Spinal cord (tissue), 3 donors: ENCODE data around the genes NAA50 and GRAMD1C.

DNA sequence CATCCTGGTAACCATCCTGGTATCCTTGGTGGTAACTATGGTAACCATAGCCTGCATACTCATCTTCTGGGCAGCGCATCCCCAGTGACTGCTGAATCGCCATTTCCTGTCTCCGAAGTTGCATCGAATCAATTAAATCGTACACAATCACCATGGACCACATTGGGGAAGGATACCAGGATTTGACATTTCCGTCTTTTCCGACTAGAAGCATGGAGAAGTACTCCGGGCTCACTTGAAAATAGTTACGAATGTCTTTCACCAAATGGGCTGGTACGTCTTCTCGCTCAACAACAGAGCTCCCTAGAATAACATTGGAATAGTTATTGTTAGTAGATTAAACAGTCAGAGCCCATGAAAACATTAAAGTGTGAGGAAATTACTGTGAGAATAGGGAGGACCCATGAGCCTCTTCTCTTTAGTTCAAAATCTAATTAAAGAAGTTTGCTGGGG lies 35.5 kb downstream of the CCDC80 start:
- PRO-cap, result no peak
- RAMPAGE, long total RNA, result no peak

GRCh38 chr3:113007962-113008637 lies 11.4 kb downstream of the NEPRO start:
- PRO-cap, result no peak
- RAMPAGE, long total RNA, result no peak

GRCh38 chr3:113157351-113158080 lies 53.8 kb upstream of the BOC start:
- PRO-cap, result no peak
- RAMPAGE, long total RNA, result no peak

DNA sequence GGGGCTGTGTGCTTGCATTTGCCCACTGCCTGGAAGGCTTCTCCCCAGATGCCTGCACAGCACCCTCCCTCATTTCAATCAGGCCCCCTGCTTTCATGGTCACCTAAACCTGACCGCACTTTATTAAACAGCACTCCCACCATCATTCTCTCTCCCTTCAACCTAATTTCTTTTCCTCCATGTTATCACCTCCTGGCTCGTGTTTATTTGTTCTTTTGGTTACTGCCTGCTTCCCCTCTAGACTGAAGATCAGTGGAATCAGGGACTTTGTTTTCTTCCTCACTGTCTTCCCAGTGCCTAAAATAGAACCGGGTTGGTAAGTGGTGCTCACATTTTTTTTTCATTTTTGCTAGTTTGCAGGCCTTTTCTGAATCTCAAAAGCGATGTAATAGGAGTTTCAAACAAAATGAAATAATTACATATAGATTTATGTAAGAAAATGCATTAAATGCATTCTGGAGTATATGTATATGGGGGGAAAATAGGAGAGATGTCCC lies 10.6 kb downstream of the BOC start:
- PRO-cap, result no peak
- RAMPAGE, long total RNA, result no peak

- PRO-cap, result no peak
- RAMPAGE, long total RNA, result no peak
Measured at GRCh38 chr3:113241483-113242712, 30.5 kb downstream of the BOC start.

DNA sequence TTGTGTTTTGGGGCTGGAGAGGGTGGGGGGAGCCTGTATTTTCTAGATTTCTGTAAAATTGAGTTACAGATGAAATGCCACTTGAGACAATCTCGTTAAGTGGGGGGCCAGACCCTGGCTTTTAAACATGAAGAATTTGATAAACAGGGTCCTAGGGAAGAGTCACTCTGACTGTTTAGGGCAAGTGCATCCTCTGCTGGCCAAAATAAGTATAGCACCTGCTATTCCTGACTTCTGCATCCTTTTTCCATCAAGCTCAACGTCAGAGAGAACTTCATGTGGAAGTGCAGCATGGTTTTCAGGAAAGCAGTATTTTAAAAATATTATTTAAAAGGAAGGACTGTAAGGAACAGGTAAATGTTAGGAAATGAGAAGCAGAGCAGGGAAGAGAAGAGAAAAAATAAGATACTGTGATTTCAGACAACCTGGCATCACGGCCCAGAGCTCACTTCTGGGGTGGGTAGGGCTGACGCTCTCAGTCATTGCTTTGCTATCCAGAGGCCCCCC lies 76.8 kb downstream of the BOC start:
- PRO-cap, result no peak
- RAMPAGE, long total RNA, result no peak

GRCh38 chr3:113536550-113537295 lies 4.4 kb downstream of the SIDT1 start:
- PRO-cap, result no peak
- RAMPAGE, long total RNA, result no peak

- PRO-cap, result no peak
- RAMPAGE, long total RNA, result no peak
Measured at GRCh38 chr3:113629997-113630503, 66.4 kb downstream of the USF3 start.

GRCh38 chr3:113660159-113661654 lies 35.7 kb downstream of the USF3 start:
- PRO-cap, result no peak
- RAMPAGE, long total RNA, result no peak

DNA sequence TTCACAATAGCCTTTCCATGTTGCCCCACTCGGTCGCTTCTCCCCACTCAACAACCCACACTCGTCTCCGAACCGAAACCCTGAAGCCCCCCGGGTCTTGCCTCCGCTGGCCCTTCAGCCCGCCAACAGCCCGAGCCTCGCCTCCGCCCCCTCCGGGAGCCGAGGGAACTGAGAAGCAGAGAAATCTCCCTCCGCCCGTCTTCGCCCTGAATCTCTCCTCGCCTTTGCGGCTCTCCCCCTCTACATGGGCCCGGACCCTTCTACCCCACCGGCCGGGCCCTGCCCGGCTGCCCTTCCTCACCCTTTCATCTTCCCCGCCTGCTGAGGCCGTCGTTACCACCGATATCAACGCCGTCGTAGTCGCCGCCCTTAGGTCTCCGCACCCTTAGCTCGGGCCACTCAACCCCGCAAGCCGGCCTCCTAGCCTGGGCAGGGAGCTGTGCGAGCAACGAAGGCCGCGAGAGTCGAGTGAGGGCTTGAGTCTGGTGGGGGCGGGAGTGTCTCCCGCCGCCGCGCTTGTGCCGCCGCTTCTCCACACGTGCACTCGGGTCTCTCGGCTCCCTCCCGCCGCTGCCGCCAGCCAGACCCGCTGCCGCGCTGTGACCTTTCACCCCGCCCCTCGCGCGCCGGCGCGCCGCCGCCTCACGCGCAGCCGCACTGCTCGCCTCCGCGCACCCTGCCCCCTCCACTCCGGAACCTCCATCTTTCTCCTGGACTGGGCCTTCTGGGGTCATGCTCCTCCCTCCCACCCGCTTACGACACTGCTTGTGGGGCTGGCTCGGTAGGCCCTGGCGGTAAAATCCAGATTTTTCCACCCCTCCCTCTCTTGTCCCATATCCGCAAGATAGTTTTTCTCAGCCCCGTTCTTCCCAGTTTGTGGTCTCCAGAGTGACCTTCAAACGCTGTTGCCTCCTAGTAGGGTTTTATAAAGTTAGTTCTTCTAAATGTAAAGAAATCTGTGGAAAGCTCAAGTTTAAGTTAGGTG lies at the start of gene NAA50:
TSS of gene NAA50 (minus strand) at position 609 of the 985 bp plus-strand sequence.
- PRO-cap, result no peak
- RAMPAGE, long total RNA, result no peak

DNA sequence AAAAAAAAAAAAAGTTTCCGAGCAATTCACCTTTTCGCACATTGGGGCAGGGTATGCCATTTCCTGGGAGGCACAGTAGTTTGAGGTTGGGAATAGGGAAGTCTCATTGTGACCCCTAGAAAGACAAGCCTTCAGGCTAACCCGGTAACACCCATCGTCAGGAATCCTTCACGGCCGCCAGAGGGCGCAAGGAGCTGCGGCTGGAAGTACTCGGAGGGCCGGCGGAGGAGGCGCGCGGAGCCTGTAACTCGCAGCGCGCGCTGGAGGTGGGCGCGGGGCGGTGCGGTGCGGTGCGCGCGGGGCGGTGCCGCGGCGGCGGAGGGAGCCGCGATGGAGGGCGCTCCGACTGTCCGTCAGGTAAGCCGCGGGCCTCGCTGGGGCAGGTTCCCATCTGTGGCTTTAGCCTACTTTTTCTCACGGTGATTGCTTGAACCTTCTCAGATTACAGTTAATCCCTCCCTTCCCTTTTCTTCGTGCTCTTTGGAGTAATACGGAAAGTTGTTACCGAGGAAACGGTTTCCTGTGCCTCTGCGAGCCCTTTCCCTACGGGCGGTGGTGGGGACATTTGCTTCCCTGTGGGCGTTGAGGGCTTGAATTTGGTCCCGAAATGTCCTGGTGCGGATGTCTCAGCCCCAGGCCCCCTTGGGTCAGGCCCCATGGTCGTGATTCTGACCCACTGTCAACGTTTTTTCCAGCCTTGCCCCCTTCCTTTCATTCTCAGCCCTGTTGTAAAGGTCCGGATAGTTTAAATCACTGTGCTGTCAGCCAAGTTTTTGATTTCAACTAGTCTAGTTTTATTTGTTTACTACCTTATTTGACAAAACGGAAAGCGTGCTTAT lies at the start of gene GRAMD1C:
TSS of gene GRAMD1C (plus strand) at position 209 of the 839 bp plus-strand sequence.
- PRO-cap, result no peak
- RAMPAGE, long total RNA, result no peak

DNA sequence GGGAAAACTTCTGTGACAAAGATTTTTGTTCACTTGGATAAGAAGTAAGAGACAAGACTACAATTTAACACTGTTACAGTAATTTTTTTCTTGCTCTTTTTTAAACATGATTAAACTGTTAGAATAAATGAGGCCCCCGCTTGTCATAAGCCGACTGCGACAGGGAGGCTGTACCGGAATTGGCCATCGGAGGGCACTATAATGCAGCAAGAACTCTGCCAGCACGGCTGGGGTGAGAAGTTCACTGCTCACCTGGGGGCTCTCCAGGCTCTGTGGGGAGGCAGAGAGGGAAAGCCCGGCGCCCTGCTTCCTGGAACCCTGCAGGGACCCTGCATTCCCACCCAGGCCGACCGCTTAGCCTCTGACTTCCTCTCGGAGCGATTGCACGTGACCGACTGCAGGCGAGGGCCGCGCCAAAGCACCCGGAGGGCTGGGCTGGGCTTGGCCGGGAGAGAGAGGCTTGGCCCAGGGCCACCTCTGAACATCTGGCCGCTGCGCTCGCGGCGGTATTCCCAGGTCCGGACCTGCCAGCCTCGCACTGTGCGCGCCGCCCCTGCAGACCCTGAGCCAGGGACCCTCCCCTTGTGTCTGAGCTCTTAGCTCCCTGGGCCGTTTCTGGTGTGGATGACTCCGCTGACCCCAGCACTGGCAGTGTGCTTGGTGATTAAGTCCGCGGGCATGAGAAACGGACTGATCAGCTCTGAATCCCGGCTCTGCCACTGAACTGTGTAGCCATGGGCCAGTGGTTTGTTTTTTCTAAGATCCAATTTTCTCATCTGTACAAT lies 26.2 kb downstream of the DRD3 start:
- PRO-cap, result no peak
- RAMPAGE, long total RNA, result no peak

DNA sequence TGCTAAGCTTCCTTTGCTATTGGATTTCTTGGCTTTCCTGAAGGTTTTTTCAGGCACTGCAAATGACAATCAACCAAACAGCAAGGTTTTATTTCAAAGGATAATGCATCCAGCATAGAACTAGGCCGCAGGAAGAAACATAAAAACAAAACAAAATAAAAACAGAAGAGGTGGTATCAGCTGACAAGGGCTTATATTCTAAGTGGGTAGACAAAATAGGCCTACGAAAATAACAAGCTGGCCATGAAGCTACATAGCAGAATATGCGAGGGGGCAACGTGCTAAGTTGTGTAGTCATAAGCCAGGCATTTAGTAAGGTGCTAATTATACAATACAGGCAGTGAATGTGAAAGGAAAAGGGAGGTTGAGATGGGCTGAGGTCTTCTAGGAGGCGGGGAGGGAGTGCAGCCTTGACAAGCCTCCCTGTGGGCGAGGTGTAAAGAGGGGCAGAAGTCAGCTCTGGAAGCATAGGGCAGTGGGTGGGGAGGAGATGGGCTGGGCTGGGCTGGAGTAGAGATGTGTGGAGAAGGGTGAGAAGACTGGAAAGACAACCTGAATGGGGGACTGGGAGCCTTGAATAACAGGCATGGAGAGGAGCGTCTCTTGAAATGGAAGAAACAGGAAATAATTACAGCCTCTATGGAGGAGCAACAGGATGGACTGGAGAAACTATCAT lies 1.1 kb downstream of the TIGIT start:
- PRO-cap, result no peak
- RAMPAGE, long total RNA, result no peak

DNA sequence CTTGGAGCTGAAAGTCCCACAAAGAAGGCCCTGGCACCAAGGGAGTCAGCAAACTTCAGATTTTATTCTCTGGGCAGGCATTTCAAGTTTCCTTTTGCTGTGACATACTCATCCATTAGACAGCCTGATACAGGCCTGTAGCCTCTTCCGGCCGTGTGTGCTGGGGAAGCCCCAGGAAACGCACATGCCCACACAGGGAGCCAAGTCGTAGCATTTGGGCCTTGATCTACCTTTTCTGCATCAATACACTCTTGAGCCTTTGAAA lies 15.0 kb downstream of the TIGIT start:
- PRO-cap, result no peak
- RAMPAGE, long total RNA, result no peak

- PRO-cap, result no peak
- RAMPAGE, long total RNA, result no peak
Measured at GRCh38 chr3:114338483-114339321, 44.9 kb downstream of the TIGIT start.

DNA sequence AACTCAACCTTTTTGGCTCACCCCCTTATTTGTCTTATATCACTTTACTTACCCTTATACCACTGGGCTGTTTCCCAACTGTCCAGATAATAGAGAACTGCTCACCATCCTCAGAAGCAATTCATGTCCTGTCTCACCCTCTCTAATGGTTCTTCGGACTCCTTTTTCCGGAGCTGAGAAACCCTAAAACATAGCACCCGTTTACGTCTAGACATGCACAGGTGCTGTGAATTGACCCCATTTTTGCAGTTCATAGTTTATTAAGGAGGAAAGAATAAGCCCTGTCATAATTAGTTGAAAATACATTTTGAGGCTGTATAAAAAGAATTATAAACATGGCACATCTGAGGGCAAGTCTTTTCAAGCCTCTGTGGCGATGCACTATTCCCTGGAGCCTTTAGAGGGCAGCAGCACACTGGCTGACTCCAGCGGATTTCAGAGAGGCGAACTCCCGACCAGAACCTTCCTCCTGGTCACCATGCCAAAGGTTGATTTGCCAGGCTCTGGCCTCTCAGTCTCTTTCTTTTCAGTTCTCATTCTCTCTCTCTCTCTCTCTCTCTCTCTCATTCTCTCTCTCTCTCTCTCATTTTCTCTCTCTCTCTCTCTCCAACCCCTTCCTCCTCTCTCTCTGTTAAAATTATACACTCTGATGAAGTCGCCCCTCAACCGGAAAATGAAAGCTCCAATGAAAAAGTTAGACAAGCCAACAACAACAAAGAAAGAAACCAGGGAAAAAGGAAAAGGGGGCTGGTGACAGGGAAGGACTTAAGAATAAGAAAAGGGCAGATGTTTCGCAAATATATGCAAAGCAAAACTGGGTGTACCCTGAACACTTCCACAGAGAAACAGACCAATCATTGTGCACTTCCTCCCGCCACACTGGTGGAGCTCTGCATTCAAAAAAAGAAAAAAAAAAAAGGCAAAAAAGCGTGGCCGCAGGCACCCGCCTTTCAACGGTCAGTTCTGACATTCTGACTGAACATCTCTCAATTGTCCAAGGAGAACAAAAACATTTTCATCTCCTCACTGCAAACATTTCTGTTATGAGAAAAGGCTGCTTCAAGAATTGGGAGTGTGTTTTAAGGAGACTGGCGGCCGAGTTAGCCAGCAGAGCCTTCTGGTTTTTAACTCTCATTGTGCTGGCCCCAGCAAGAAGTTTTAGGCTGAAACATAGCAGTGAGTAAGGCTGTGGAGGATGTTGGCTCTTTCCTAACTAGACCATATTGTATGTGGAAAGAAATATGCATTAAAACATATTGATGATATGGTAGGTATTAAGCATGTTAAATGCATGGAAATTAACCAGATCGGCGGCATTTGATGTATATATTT lies 90.2 kb downstream of the TIGIT start:
- PRO-cap, result no peak
- RAMPAGE, long total RNA, result no peak

DNA sequence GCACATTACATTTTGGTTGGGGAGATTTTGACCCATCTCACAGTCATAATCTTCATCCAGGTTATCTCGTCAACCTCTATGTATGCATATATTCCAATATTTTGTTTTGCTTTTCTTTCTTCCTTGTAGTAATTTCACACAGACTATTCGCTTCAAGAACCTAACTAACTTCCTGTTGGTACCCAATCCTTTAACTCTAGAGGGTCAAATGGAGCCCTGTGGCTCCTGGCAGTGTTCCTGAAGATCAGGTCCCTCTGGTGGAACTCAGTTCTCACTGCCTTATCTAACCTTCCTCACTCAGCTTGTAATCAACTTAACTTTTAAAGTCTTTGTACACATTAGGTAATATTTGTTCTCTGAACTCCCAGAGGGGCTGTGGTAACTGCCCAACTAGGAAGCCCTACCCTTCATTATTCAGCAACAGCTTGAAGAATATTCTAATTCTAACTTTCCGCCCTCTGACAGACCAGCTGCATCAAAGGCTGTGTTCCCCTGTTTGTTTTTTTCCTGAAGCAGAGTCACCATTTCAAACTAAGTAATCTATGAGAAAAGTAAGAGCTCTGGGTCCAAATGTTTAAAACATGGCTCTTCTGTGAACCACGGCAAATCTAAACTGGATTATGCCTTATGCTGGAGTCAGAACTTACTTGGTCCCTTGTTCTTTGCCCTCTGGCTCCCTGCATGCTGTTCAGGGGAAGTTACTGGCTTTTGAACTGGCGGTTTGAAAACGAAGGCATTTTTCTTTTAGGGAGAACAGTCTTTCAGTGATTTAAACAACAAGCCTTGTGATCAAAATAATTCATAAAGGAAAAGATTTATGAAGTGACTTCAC lies 365.4 kb downstream of the TIGIT start:
- PRO-cap, result no peak
- RAMPAGE, long total RNA, result no peak

GRCh38 chr3:114706385-114707093 lies 412.7 kb downstream of the TIGIT start:
- PRO-cap, result no peak
- RAMPAGE, long total RNA, result no peak

DNA sequence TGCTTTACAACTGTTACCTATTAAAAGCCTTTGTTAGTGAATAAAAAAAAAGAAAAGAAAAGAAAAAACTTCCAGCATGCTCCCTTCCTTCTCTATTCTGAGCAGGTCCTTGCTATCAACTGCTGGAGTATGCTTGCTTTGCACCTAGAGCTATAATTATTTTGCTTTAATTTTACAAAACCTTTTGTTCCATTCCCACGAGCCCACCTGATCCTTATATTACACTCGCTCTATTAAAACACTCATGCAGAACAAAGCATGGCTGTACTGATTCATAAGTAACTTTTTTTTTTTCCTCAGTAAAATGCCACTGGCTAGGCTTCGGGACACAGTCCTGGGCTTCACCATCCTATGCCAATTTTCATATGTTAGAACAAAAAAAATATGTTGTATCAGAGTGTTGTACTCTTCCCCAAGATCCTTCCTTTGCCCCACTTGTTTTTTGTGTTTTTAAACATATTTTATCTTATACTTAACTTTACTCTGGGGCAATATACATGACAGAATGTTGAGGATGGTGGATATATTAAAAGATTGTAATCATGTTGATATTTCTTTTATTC lies 372.1 kb downstream of the ZBTB20 start:
- PRO-cap, result no peak
- RAMPAGE, long total RNA, result no peak

DNA sequence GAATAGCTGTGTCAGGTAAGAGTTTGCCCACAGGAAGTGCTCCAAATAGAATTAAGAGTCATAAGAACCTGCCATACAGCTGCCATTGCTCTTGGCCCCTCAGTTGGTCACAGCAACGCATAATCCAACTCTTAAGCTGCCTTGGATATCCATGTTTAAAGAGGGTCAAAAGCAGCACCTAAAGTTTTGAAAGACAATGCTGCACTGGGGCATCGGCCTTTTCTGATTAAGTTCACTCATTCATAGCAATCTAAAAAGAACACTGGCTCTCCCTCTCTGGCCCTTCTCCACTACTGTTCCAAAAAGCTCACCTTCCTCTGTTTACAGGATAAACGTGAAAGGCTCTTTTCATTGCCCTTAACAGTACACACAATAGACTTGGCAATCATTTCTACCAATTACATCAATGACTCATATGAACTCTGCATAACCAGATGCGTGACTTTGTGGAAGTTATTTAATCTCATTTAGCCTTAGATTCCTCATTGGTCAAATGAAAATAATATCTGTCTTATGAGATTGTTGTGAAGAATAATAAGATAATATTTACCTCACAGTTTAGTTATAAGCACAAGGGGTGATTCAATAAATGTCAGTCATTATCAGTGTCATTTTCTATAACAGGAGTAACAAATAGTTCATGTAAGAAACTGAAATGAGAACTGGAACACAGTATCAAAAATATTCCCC lies 74.5 kb downstream of the ZBTB20 start:
- PRO-cap, result no peak
- RAMPAGE, long total RNA, result no peak